HT1080 (cell line): ENCODE measurements around the genes RTKN2 and ZNF365.

DNA sequence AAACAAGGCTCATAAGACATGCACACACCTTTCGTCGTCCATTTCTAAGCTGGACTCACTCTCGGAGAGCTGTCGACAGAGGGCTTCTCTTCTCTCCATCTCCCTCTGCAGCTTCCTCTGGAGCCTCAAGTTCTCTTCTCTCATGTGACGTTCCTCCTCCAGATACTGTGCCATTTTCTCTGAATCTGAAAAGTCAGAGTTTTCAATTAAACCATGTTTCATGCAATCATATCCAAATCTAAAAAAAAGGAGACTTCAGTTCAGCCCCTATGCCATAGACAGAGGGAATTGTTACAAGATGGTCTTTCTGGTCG is 53.6 kb upstream of the MRLN start:
RAMPAGE:
- cytosol, long total RNA, result no peak
- long total RNA, result no peak
- nucleus, long total RNA, result no peak

DNA sequence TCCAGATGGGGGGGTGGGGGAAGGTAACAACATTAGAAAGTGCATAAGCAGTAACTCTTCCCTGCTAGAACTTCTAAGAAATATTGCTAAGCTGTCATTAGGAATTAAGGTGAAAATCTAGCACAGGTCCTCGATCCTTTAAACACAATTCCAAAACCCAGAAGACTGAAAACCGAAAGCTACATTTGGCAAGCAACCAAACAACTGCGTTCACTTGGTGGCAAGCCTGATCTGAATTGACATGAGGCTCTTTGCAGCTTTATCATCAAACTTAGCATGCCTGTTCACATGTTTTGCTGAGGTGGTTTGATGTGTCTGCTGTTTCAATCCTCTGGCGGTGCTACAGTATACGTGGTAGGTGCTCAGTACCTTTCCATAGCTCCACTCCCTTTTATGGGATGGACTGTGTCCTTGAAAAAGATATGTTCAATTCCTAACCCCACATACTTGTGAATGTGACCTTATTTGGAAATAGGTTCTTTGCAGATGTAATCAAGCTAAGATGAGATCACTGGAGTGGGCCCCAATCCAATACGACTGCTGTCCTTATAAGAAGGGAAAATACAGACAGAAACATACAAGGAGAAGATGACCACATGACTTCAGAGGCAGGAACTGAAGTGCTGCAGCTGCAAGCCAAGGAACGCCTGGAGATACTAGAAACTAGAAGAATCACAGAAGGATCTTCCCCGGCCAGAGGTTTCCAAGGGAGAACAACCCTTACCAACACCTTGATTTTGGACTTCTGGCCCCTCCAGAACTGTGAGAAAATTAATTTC is 33.4 kb downstream of the CCDC6 start:
RAMPAGE:
- cytosol, long total RNA, result no peak
- long total RNA, result no peak
- nucleus, long total RNA, result no peak

DNA sequence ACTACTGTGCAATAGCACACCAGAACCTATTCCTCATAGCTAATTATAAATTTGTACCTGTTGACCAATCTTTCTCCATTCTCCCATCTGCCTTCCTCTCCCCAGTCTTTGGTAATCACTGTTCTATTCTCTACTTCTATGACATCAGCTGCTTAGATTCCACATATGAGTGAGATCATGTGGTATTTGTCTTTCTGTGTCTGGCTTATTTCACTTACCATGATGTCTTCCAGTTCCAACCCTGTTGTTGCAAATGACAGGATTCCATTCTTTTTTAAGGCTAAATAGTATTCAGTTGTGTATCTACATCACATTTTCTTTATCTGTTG is 54.4 kb upstream of the CCDC6 start:
RAMPAGE:
- cytosol, long total RNA, result no peak
- long total RNA, result no peak
- nucleus, long total RNA, result no peak

DNA sequence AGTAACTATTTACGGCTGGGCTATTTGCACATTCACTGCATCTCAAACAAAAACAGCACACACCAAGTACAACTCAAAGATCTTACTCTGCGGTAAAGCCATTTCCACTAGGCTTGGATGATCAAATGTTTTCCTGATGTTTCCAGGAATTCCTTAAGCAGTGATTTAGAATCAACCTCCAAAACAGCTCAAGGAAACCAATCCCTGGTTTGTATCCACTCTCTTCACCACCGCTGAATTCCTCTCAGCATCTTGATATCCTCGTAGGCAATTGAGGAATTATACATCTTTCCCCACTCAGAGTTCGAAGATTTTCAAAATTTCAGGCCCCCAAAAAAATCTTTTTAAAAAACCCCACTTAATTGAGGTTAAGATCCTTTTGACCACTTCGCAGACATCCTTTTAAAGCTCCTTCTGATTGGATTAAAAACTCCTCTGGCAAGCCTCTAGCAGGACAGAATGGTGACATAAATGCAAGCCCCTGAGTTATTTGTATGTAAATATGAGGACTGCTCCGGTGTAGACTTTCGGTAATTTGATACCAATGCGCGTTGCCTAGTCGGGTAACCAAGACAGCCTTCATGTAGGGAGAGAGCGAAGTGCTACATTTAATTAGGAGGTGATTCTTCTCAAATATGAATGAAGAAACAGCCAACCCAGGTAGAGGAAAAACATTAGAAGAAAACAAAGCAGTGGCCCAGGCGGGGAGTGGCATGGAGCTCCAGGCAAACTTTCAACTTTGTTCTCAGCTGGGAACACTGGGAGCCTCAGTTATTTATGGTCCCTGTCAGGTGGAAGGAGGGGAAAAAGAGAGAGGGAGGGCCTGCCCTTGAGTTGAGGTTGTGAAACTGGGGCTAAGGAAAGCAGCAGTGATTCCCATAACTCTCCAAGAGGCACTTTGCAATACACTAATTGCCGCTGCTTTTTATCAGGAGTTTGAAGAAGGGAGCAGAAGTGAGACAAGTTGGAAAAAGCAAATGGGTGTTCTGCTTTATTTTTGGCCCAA is 234.2 kb upstream of the CCDC6 start:
RAMPAGE:
- cytosol, long total RNA, result no peak
- long total RNA, result no peak
- nucleus, long total RNA, result no peak

RAMPAGE:
- cytosol, long total RNA, result no peak
- long total RNA, result no peak
- nucleus, long total RNA, result no peak
These were observed 32.4 kb downstream of the ANK3 start for GRCh38 chr10:60357103-60357756.

DNA sequence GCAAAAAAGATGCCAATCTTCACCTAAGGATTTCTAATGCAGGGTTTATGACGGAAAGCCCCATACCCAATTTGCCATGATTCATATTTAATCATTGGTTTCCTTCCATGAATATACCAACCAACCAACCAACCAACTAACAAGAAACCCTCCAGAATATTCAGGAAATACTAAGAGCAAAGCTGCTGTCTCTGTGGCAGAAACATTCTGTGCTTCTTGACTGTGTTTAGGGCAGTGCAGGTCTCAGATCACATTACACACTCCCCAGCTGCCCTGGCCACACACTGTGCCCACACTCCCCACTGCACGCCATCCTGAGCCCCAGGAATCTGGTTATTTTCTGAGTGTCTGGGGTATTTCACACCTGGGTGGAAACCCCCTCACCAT is 183.6 kb upstream of the ANK3 start:
RAMPAGE:
- cytosol, long total RNA, result no peak
- long total RNA, result no peak
- nucleus, long total RNA, result no peak

GRCh38 chr10:60827721-60828695 is 49.7 kb downstream of the CDK1 start:
RAMPAGE:
- cytosol, long total RNA, result no peak
- long total RNA, result no peak
- nucleus, long total RNA, result no peak

RAMPAGE:
- cytosol, long total RNA, result no peak
- long total RNA, result no peak
- nucleus, long total RNA, result no peak
These were observed 69.2 kb downstream of the RHOBTB1 start for GRCh38 chr10:60874824-60875164.

DNA sequence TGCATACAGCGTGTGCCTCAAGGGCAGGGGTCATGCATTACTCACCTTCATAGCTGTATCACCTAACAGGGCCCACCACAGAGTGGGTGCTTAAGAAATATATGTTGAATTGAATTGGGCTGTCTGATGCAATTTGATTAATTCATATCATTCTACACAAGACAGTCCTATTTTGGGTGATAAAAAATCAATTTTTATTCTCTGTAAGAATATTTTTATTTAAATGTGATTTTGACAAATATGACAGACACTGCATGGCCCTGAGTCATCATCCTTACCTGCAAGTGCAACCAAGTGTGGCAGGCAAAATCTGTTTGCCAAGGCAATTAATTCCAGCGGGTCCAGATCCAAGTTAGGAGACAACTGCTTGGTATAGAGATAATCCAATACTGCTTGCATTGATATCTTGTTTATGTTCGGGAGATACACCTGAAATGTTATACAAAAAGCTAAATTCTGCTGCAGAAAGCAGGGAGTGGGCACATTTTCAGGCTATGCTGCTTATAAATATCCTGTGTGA is 66.3 kb downstream of the RHOBTB1 start:
RAMPAGE:
- cytosol, long total RNA, result no peak
- long total RNA, result no peak
- nucleus, long total RNA, result no peak

GRCh38 chr10:61452513-61452734 is 757 bp downstream of the TMEM26 start:
RAMPAGE:
- cytosol, long total RNA, result no peak
- long total RNA, result no peak
- nucleus, long total RNA, result no peak

DNA sequence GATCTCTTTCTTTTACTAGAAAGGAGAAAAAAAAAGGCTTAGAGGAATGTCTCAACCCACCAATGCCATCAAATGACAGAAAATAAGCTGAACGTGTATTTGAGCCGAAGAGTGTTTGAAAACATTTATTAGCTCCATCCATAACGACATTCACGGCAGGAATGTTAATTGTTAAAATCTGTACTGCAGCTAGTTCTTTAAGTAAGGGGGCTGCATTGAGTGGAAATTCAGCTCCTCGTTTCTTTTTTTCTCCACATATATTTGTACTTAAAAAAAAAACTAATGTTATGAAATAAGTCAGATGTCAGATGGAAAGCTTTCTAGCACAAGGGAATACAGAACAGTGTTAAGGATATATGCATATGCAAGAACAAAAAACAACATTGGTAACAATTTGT is 63.7 kb upstream of the ARID5B start:
RAMPAGE:
- cytosol, long total RNA, result no peak
- long total RNA, result no peak
- nucleus, long total RNA, result no peak

DNA sequence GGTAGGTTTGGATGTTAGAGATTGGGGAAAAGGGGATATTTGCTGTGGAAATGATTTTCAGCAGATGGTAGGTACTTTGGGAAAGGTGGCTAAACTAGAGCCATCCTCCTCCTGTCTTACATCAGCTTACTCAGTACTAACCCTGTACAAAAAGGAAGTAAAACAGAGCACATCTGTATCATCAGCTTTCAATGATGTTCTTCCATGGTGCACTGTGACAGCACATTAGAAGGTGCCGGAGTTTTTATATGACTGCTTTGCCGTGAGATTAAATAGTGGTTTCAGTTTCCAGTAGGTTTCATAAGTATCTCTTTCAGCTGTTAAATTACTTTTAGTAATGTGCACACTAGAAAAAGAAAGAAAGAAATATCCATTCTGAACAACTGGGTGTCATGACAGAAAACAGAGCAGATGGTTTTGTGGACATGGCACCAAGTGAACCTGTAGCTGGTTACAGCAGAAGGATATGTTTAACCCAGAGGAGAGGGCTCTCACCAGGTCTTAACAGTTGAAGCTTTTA is 86.5 kb downstream of the ARID5B start:
RAMPAGE:
- cytosol, long total RNA, result no peak
- long total RNA, result no peak
- nucleus, long total RNA, result no peak

DNA sequence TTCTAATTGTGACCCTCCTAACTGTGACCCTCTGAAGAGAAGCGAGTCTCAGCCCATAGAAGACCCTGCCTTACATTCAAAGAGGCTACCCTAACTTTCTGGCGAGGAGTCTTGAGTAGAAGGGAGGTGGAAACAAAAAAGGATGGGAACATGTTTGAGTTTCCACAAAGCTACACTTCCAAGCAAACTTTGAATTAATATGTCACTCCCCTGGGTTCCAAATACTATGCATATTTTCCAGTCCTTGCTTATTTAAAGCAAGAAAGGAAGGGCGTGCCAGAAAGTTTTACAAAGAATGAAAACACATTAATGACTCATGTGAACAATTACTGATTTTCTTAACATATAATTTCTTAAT is 118.4 kb downstream of the ARID5B start:
RAMPAGE:
- cytosol, long total RNA, result no peak
- long total RNA, result no peak
- nucleus, long total RNA, result no peak

DNA sequence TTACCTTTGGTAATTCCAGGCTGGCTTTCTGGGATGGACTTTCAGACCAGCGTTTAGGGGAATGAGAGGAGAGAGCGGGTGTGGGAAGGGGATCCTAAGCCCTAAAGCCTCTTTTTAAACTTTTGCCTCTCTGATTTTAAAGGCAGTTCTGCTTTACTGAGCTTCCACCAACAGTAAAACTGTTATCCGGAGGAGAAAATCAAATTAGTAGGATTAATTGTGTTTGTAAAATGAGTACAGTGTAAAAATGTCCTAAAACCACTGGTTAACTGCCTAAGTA is 148.0 kb downstream of the ARID5B start:
RAMPAGE:
- cytosol, long total RNA, result no peak
- long total RNA, result no peak
- nucleus, long total RNA, result no peak

RAMPAGE:
- cytosol, long total RNA, result no peak
- long total RNA, result no peak
- nucleus, long total RNA, result no peak
These were observed 148.3 kb downstream of the ARID5B start for GRCh38 chr10:62049809-62050250.

DNA sequence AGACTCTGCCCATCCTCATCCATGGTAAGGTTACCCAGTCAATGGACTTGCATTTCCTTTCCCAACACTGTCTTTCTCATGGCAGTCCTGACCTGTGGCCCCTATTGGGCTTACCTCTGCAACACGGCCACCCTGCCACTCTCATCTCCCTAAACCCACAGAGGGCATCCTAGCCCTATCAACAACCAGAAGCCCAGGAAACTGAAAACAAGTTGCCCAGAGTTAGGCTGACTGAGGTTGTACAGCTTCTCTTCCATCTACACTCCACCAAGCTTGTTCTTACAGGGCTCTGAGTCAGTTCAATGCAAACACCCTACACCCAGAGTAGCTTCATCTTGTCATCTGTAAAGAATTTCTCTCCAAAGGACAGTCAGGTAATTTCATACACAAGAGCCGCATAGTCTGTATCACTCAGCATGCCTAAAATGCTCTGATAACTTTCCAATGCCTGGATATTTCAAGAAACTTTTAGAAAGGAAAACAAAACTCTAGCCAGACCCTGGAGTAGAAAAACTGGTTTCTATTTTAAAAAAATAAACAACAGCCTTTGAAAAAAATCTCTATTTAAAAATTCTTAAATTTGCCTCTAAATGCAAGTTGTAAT is 175.4 kb downstream of the ARID5B start:
RAMPAGE:
- cytosol, long total RNA, result no peak
- long total RNA, result no peak
- nucleus, long total RNA, result no peak

GRCh38 chr10:62268543-62269318 is at the start of gene RTKN2:
TSS of gene RTKN2 (minus strand) at chr10:62268844.
RAMPAGE:
- cytosol, long total RNA, result no peak
- long total RNA, result start-site peak on the minus strand at chr10:62268653-62268768, 151 reads
- nucleus, long total RNA, result no peak

GRCh38 chr10:62373838-62374831 is at the start of gene ZNF365:
TSS of gene ZNF365 (plus strand) at chr10:62374369.
RAMPAGE:
- cytosol, long total RNA, result no peak
- long total RNA, result no peak
- nucleus, long total RNA, result no peak

GRCh38 chr10:62451012-62451682 is 77.0 kb downstream of the ZNF365 start:
RAMPAGE:
- cytosol, long total RNA, result no peak
- long total RNA, result no peak
- nucleus, long total RNA, result no peak

DNA sequence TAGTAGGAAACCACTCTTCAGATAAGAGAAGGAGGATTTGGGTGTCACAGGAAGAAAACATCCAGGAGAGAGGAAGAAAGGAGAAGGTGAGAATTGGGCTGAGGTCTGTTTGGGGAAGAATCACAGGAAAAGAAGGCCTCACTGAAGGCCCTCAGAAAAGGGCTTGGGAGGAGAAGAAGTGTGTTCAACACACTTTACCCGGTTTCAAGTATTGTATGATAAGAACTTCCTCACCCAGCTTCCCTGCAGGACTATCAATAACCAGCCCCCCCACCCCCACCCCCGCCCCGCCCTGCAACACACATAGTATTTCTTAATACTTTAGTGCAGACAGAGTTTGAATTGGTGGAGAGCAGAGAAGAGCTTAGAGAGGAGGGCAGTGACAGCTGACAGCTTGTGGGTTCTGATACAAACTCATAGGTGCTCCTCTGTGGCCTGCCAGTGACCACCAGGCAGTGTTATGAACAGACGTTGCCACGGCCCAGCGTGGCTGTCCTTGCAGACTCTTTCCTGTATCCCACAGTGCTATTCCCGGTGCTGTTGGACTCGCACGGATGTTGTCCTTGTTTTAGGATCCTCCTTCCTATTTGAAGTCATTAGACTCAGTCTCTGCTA is 187.0 kb upstream of the ADO start:
RAMPAGE:
- cytosol, long total RNA, result no peak
- long total RNA, result no peak
- nucleus, long total RNA, result no peak